Bile duct (tissue), 1 donor: Measurements from ENCODE around the genes KHDC1L, EEF1A1 and MYO6.

GRCh38 chr6:70811304-70812402, 144.0 kb downstream of the SMAP1 start:
- PRO-cap = no peak

DNA sequence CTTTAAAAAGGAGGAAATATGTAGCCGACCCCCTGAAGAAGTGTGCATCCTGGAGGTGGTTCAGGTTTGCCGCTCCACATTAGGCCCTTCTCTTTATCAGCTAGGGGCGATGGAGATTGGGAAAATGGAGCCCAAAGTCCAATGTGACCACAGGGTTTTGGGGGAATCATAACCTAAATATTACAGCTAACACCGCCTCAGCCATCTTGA, 1.2 kb downstream of the OGFRL1 start:
- PRO-cap = no peak

DNA sequence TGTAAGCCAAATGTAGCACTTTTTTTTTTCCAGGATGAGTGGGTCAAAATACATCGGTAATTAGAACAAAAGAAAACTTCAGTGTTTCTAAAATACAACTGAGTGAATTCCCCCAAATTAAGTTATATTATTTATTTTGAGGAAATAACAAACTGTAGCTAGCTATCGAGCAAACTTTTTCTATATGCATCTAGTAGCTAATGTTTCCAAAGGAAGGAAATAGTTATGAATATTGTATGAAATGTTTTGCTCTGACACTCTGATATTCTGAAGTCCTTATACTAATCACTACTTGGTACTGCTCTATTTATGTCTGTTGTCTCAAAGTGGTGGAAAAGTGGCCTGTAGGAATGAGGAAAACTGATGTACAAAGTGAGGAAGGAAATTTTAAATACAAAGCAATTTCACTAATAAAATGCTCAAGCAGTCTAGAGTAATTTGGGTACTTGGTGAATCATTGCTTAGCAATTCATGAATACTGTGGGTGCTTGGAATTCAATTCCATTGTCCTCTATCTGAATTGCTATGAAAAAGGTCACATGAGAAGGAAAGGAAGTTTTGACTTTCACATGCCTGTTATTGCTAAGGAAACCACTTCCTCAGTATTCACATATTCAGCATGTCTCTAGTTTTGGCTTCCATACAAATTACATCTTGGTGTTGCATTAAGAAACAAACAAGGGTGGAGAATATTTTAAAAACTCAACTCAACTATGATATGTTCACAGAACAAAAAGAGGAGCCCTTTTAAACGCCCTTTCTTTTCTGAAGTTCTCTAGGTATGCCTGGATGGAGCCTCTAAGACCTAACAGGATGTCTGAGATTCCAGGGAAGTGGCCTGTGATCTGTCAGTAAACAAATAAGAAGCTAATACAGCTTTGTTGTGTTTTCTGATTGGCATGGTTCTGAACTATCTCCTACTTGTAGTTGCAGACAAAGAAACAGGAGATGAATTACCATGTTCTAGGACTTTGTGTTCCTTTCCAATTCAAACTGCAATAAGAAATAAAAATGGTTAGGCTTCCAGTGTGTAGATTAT, 190.2 kb downstream of the OGFRL1 start:
- PRO-cap = no peak

- PRO-cap = no peak
Measured at GRCh38 chr6:72778892-72779535, 157.2 kb downstream of the KCNQ5 start.

GRCh38 chr6:73225283-73225700, at the start of gene KHDC1L:
KHDC1L (minus strand) TSS chr6:73225496.
- PRO-cap = no peak

GRCh38 chr6:73309359-73309628, 44.8 kb downstream of the DPPA5 start:
- PRO-cap = no peak

DNA sequence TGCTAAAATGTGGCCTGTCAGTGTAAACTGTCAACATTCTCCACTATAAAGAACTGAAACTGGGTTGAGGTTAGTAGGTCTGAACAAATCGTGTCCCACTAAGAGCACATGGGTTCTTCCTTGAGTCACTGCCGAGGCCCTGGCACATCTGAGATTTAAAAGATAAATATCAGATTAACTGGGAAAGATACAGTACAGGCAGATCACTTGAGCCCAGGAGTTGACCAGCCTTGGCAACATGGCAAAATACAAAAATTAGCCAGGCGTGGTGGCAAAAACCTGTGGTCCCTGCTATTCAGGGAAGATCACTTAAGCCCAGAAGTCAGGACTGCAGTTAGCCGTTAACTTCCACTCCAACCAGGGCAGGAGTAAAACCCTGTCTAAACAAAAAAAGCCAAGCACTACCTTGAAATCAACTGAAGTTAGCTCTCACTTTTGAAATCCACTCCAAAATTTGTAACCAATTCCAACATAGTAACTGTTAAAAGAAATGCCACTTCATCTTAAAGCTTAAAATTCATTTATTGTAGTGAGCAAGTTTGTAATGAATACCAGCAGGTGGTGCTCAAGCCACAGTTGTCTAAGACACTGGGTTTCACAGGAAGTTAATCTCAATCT, 5.5 kb downstream of the EEF1A1 start:
- PRO-cap = no peak

DNA sequence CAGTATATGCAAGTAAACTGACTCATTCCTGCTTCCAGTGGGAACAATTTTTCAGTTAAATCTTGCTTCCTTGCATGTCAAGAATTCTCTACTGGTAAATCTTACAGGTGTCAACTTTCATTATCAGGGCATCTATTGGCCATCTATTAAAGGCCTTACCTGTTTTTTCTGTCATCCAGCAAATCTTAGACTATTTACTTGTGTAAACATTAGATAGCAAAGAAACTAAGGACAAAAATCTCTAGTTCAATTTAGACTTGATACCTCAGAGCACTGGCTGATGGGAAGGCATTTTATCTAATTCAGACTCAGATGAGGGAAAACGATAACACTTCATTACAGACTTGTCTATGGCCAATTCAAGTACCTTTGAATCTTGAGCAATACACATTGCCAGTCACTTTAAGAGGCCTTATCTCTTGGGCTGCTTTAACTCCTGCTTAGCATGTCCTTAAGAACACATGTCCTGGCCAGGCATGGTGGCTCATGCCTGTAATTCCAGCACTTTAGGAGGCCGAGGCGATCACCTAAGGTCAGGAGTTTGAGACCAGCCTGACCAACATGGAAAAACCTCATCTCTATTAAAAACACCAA, 4.9 kb downstream of the EEF1A1 start:
- PRO-cap = no peak

- PRO-cap = bidirectional peak, plus-strand start at chr6:73521412, minus-strand start at chr6:73521032
Measured at GRCh38 chr6:73520758-73521443, at the start of gene EEF1A1. EEF1A1 (minus strand) TSS chr6:73521032.

DNA sequence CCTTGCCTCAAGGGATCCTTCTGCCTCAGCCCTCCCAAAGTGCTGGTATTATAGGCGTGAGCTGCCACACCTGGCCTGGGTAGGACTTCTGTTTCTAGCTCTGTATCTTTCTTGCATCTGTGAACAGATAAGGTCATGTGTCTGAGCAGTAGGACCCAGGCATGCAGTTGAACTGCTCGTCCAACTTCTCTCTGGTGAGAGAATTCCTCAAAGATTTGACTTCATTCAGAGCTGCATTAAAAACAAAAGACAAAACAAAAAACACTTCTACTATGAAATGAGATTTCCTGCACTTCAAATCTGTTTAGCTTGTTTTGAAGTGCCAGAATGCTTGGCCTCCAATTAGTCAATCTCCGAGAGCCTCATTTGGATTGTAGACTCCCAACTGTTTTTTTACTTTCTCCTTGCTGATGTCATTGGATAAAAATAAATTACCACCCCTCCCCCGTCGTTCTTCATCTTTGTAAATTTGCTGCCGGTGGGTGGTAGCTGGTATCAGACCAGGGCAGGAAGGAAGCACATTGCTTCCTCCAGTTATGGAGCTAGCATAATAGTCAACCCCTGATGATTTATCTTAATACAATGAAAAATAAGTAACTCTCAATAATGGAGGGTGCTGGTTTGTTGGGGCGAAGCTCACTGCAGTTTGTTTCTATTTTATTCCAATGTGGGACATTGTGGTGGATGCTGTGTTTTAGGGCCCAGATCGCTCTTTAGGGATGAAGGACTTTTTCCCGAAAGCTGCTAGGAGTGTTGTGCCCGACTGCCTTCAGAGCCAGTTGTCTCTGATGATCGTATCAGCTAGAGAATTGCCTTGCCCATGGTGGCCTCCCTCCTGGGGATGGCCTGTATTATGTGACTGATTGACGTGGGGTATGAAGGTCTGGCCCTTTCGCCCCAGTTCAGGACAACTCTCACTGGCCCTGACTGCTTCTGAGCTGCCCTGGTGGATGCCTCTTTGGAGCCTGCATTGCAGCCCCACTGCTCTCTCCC, 17.8 kb downstream of the CD109 start:
- PRO-cap = no peak

DNA sequence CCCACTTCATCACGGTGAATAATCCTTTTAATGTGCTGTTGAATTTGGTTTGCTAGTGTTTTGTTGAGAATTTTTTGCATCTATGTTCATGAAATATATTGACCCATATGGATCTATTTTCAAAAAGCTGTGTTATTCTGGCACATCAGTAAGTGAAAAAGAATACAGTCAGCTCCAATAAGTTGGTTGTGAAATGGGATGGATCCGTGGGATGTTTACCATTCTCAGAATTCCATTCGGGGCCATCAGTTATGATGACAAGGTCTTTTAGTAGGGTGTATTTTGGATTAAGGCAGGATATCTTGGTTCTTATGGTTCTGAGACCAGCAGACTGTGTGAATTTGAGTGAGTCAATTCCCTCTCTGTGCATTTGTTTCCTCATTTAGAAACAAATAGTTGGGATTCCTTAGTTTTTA, 287.3 kb downstream of the CD109 start:
- PRO-cap = no peak

DNA sequence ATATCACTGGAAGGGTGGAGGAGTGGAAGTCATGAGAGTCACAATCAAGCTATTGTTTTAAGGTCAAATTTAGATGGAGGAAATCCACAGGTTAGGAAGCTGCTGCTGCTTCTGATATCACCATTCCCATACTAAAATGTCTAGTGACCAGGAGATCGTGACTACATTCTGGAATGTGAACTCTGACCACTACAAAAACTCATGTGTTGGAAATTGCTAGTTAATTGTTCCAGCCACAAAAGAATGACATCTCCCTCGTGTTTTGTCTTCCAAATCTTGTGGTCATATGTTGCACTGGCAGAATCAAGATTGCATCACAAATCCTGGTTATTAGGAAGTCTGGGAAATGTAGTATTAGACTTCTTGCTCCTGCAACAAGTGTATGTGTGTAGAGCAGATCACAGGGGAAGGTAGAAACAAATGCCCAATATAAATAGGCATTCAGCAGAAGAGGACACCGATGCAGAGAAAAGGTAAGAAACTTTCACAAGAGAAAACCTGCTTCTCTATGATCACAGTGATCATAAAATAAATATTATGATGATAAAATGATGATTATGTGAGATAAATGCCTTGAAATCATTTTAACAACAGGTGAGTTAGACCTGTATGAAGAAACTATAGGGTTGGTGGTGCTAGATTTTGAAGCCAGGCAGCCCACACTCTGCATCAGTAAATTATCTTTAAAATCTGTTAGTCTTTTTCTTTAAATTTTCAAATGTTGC, 442.1 kb downstream of the CD109 start:
- PRO-cap = no peak

- PRO-cap = no peak
Measured at GRCh38 chr6:75075869-75076535, 129.9 kb downstream of the COL12A1 start.

DNA sequence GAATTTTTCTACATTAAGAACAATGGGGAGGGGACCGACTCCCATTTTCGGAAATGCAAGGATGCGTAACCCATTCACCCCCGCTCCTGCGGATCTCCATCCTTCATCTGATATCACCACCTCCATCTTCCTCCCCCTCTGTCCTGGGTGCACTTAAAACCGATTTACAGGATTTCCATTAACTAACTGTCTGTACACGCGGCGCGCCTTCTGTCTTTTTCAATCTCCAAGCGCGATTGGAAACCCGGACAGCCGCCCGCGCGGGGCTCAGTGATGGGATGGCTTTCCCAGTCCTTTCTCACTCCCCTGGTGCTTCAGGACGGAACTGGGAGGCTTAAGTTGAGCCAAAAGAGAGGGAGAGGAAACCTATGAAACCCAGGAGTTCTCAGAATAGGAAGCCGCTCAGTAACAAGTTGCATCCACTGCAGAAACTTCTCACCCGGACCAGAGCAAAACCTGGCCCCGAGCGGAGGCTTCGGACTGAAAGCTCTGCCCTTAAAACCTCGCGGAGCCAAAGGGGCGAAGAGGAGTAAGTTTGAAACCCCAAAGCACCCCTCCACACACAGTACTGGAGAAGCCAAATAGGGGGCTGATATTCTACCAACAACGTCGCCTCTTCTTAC, 667 bp upstream of the COL12A1 start:
- PRO-cap = no peak

DNA sequence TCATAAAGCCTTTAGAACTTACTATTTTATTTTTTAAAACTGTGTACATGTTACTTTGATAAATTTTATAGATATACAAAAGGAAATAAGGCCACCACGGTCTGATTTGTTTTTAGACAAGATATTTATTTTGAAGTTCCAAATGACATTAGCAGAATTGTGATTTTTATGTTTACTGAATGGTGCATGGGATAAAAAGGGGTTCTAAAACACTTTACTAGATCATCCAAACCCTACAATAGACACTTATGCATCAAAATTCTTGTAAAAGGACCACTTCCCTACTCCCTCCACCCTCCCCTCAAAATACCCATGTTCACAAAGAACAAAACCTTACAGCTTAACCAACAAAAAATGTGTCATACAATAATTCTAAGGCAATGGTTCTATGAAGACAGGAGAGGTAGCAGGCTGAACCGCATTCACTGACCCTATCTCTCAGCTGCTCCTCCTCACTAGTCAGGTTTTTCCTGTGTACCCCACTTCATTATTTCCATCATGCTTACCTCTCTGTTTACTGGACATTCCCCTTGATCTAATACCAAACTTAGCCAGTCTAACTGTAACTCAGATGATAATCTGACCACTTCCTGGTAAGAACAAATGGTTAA, 9.3 kb upstream of the COX7A2 start:
- PRO-cap = no peak

GRCh38 chr6:75268083-75268455, 16.5 kb downstream of the TMEM30A start:
- PRO-cap = no peak

DNA sequence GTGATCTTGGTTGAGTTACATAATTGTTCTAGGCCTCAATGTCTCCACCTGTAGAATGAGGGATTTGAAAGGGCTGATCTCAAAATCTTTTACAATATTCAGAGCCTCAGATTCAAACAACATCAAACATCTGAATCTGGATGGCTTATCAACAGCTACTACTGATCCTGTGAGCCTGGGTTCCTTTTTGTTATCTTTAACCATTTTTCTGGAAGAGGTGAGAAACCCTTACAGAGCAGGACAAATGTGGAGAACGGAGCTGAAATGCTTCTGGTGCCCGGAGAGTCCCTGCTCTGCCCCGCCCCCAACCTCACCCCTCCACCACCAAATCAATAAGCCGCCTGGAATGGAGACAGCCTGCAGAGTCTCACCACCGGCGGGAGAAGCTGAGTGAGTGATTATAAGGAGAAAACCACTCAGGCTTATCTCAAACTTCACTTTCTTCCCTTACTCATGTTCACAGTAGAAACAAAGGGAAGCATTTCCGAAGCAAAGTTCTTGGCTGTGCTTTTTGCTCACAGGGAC, 64.5 kb upstream of the TMEM30A start:
- PRO-cap = no peak

GRCh38 chr6:75487048-75487720, 6.4 kb downstream of the FILIP1 start:
- PRO-cap = no peak

GRCh38 chr6:75623508-75624052, 21.9 kb downstream of the SENP6 start:
- PRO-cap = no peak

- PRO-cap = bidirectional peak, plus-strand start at chr6:75749254, minus-strand start at chr6:75749171
Measured at GRCh38 chr6:75748836-75749499, at the start of gene MYO6. MYO6 (plus strand) TSS chr6:75749239.